Measurements from ENCODE around the genes NPHS2, FAM163A and MR1.

GRCh38 chr1:178933295-178933827, 62.5 kb upstream of the ANGPTL1 start:
- RRBS, result no CpG with 5 or more reads among the region's 3 CpGs

DNA sequence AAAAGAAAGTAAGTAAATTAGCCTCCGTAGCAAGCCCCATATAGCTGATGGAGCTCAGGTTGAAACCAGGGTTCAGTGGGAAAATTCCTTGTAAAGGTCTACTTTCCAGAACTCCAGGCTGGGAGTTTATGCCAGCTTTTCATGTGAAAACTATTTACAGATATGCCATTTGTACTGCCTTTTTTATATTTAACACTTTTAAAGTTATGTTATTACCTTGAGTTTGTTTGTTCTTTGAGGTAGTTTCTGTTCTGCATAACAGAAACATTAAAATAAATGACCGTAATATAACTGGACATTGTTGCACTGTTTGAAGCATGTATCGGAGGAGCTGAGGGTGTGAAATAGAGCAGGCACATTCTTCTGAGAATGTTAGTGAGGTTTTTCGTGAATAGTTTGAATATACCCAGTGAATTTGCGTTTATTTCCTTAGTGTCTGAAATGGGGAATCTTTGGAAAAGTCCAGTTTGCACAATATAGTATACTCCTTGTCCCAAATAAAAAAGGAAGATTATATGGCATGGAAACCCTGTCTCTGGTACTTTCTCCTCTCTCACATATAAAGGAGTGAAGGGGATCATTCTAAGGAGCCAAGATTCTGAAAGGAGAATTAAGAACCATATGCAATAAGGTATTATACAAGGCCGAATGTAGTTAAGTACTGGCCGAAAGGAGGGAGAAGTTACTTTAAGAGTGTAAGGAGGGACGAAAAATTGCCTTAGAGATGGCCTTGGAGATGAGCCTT, 10.6 kb downstream of the FAM20B start:
- RRBS, result no CpG with 5 or more reads among the region's 8 CpGs

- RRBS, result no CpG with 5 or more reads among the region's 5 CpGs
Measured at GRCh38 chr1:179118522-179119049, 36.7 kb downstream of the TOR3A start.

DNA sequence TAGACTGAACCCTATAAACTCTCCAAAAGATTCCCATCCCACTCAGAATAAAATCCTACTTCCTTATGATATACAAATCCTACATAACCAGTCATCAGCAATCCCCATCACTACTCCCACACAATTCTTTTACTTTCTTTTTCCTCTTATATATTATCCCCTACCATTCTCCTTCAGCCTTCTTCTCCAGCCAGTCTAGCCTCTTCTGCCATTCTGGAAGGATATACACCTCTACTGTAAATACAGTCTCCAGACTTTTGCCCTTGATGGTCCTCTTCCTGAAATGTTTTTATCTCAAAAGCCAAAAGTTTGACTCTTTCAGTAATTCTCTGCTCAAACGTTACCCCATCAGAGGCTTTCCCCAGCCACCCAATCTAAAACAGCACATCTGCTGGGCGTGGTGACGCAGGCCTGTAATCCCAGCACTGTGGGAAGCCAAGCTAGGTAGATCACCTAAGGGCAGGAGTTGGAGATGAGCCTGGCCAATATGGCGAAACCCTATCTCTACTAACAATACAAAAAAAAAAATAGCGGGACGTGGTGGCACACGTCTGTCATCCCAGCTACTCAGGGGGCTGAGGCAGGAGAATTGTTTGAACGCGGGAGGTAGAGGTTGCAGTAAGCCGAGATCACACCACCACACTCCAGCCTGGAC, 41.5 kb downstream of the ABL2 start:
- RRBS, result no CpG with 5 or more reads among the region's 10 CpGs

DNA sequence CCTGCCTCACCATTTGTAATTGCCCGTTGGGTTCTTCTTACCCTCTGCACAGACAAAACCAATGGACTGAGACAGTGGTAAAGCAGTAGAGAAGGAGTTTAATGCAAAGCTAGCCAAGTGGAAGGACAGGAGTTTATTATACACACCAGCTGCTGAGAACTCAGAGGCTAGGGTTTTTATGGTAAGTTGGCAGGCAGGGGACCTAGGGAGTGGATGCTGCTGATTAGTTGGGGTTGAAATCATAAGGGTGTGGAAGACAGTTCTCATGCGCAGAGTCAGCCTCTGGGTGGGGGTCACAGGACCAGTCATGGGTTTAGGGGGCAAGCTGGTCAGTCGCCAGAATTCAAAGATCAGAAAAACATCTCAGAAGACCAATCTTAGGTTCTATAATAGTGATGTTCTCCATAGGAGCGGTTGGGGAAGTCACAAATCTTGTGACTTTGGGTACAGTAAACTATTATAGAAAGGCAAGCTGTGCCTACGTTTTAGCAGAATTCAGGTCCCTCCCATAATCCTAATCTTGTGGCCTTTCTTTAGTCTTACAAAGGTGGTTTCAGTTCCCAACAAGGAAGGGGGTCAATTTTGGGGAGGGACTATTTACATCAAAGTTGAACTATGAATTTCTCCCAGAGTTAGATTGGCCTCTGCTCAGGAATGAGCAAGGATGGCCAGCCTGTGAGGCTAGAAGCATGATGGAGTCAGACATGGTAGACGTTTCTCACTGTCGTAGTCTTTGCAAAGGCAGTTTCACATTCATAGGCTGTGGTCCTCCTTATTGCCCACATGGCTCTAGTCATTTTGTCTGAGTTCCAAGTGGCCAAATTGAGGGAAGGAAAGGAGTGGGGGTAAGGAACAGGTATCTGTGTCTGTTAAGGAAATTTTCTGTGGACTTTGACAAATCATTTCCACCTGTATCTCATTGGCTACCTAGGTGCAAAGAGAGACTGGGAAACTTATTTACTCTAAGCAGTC, 35.5 kb upstream of the AXDND1 start:
- RRBS, result no CpG with 5 or more reads among the region's 7 CpGs

GRCh38 chr1:179575661-179576169, at the start of gene NPHS2:
NPHS2 (minus strand) TSS chr1:179575948.
- RRBS, result 76% methylated on average over 26 of the region's 61 CpGs

- RRBS, result 51% methylated on average over 21 of the region's 73 CpGs
Measured at GRCh38 chr1:179743026-179743653, at the start of gene FAM163A. FAM163A (plus strand) TSS chr1:179743291.

GRCh38 chr1:179831804-179832340, 45.7 kb downstream of the TOR1AIP2 start:
- RRBS, result no CpG with 5 or more reads among the region's 7 CpGs

- RRBS, result no CpG with 5 or more reads among the region's 12 CpGs
Measured at GRCh38 chr1:179883073-179883269, 886 bp downstream of the TOR1AIP1 start.

GRCh38 chr1:180011623-180012149, 57.1 kb downstream of the CEP350 start:
- RRBS, result no CpG with 5 or more reads among the region's 1 CpG

- RRBS, result no CpG with 5 or more reads among the region's 5 CpGs
Measured at GRCh38 chr1:180061808-180062574, 92.7 kb upstream of the QSOX1 start.

DNA sequence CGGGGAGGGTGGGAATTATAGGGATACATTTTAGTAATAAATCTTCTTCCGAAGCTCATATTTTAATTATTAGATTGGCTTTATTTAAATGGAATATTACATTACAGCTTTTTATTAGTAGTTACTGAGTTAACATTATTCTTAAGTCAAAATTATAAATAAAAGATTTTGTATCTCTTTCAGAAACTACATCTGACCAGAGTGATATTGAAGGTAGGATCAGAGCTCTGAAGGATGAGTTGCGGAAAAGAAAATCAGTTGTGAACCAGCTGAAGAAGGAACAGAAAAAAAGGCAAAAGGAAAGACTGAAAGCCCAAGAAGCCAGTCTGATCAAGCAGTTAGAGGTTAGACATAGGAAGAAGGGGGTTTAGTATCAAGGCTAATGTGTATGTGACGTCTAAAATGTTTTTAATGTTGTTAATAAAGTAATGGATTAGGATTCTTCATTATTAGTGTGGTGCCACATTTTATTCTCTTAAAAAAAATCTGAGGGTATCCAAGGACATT, 70.8 kb upstream of the QSOX1 start:
- RRBS, result no CpG with 5 or more reads among the region's 4 CpGs

DNA sequence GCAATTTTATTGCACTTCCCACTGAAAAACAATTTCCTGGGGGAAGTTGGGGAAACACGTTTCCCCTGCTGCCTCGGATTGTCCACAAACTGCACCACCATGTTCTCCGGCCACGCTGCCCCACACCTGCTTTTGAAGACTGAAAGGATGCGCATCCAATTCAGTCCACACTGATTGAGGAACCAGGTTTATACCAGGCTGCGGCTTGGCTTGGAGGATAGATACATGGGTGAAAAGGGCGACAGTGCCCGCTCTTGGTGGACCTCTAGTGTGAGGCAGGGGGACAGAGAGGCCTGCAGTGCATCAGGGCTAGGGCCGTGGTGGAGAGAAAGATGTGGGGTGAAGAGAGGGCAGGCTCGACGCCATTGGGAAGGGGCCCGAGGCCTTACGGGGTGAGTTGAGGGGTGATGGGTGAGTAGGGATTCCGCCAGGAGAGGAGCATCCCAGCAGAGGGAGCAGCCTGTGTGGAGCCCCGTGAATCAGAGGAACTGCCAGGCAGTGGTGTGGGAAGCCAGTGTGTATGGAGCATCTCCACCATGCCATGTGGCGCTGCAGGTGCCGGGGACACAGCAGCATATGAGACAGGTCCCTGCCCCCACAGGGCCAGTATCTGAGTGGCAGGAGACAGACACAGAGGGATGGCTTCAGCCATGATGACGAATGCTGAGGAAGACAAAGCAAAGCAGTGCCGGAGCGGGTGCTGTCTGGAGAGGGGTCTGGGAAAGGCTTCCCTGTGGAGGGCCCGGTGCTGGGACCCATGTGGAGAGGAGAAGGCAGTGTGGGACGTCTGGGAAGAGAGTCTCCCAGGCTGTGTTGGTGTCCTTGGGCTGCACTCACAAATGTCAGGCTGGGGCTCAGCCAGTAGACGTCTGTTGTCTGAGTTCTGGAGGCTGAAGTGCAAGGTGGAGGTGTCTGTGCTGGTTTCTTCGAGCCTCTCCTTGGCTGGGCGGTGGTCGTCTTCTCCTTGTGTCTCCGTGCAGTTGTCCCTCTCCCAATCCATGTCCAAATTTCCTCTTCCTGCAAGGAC, 36.6 kb downstream of the QSOX1 start:
- RRBS, result 95% methylated on average over 3 of the region's 27 CpGs

DNA sequence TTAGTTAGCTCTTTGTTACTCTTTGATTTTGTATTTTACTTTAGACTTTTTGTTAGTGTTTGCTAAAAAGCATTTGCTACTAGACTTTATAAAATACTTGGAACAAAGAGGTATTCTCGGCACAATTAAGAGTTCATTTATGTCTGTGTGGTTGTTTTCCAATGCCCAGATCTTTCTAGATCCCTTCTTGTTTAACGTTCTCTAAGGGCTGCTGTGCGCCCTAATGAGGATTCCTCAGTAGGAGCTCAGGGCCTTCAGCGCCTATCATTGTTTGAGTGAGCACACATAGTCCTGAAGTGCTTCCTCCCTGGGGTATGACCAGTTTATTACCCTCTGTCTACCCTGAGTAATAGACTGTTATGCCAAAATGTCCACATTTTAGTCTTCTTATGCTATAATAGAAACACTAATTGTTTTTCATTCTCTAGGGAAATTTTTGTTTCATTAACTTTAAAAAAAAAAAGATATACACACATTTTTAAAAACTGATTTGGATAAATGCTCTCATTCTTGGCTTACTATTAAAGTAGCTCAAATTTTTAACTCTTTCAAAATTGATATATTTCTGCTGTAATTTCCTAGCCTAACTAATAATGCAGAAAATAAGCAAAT, 69.8 kb upstream of the KIAA1614 start:
- RRBS, result no CpG with 5 or more reads among the region's 4 CpGs

DNA sequence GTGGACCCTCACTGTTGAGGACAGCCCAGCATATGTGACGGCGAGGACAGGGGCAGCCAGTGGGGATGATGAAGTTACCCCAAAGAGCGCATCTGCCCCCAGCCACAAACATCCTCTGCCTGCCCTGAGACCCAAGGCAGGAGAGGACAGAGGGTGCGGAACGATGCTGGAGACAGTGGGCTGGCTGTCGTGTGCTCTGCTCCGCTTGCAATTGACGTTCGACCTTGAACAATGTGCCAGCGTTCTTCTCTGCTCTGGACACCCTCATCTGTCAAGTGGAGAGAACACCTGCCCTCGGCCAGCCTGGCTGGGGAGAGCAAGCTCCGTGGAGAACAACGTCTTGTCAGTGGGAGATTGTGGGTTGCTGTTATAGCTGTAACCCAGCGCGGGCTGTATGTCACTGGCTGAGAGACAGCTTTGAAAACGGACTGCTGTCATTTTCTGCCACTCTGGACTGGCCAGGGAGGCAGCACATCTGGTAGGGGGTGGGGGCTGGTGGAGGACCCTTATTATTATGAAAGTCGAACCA, 14.6 kb downstream of the KIAA1614 start:
- RRBS, result no CpG with 5 or more reads among the region's 17 CpGs

GRCh38 chr1:181021723-181022634, 691 bp downstream of the STX6 start:
- RRBS, result 2% methylated on average over 4 of the region's 35 CpGs

- RRBS, result no CpG with 5 or more reads among the region's 11 CpGs
Measured at GRCh38 chr1:181033562-181034651, at the start of gene MR1. MR1 (plus strand) TSS chr1:181033983.

DNA sequence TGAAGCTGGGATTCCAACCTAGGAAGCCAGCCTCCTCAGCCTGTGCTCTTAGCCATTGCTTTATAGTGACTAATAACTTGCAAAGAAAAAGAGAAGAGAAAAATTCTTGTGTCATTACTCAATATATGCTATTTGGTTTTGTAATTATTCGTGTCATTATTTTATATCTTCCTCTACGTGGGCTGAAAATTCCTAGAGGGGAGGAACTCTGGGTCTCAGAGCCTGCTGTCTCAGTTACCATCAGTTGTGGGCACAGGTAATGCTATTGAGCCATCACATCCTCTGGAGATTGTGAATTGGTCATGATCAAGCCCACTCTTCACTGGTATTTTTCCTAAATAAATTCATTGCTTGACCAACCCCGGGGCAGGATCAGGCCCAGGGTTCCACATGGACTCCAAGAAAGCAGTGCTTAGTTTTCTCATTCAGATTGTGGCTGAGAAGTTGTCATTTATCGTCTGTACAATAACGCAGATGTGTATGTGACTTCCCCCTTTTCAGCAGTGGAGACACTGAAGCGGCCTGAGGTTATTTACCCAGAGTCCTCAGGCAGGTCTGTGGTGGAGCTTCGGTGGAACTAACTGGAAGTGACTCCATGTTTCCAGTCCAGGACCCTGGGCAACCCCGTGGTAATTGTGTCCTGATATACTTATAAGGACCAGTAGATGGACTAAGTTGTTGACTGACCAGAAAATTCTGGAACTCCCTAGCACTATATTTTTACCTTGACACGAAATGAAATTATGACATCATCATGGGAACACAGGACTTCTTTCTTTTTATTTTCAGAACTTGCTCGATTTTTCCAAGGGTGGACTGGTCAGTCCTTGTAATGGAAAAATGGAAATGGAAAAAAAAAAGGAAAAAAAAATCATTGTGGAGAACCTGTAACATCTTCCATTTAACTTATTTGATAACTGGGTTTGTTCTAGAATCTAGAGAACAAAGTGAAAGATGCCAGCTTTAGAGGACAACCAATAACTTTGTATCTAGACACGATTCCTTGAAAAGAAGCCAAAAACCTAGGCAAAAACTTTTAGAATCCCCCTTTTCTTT, 1.1 kb upstream of the IER5 start:
- RRBS, result no CpG with 5 or more reads among the region's 11 CpGs

- RRBS, result no CpG with 5 or more reads among the region's 3 CpGs
Measured at GRCh38 chr1:181501051-181501404, 17.7 kb downstream of the CACNA1E start.

- RRBS, result no CpG with 5 or more reads among the region's 7 CpGs
Measured at GRCh38 chr1:182149165-182150058, 87.9 kb upstream of the ZNF648 start.